B cell (primary cell): ENCODE data around the genes NXF1, SLC22A8 and RCOR2.

DNA sequence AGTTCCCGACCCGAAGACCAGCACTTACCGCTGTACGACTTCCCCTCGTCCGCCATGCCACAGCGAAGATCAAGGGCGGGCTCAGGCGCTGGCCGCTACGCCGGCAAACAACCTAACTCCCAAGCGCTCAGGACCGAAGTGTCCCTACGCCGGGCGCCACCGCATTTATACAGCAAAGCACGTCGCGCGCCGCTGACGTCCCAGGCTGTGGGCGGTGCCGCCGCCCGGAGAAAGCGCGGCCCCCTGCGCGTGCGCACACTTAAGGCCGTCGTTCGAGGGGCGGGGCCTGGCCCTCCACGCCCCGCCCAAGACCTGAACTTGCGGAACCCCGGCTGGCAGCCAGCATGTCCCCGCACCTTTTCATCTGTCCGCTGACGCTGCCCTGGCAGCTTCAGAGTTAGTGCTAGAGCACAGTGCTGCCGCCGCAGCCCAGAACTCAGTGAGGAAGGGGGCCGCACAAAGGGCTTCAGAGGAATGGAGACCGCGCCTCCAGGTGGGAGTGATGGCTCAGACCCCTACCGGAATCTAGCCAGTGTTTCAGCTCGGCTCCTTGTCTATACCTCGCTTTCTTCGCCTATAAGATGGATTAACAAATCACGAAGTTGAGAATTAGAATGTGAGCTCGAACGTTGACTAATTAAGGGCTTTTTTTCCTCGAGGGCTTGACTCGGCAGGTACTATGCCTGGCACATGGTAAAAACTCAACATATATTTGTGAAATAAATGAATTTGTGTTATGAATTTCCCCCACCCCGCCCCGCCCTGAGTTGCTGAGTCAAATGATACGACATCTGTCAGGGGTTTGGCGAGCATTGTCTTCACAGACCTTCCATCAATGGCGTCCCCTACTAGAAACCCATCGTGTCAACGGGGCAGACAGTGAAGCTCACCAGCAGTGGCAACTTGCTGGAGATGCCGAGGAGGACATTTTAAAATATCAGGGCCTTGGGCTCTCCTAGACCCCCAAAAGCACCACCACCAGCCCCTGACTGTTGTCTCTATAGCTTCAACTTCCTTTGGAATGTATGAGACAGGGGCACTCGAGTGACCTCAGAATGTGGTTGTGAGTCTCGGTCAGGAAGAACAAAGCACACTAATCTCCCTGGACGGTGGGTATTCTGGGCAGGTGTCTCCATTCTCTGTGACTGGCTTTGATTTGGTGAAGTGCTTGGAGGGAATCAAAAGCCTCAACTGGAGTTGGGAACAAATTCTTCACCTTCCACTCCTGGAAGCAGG lies at the start of gene NXF1:
TSS of gene NXF1 (minus strand) at position 140 of the 1,236 bp plus-strand sequence.
- PRO-cap: bidirectional peak, plus-strand start at position 363 of the sequence, minus-strand start at position 140 of the sequence; unidirectional peak, minus-strand start at position 988 of the sequence
- CAGE, long polyA plus RNA: no peak

DNA sequence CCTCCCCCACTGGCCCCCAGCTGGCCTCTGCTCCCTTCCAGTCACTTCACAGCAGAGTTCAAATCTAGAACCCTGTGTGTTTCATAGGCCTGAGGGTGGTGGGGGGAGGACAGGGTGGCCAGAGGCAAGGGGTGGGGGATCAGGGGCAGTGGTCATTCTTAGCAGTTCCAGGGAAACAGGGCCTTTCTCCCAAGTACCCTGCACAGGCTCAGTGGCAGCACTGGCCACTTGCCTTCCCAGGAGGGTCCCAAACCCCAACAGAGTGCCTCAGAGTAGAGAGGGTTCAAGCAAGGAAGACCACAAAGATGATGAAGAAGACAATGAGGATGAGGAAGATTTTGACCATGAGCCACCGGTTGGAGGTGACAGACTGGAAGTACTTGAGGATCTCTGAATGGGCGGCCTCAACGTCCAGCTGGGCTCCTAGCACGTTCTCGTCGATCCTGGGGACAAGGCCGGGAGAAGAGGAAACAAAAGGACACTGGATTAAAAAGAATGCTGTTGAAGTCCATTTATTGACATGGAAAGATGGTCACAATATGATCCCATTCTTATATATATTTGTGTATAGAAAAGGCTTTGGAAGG lies 2.0 kb upstream of the NXF1 start:
- PRO-cap: no peak
- CAGE, long polyA plus RNA: no peak

DNA sequence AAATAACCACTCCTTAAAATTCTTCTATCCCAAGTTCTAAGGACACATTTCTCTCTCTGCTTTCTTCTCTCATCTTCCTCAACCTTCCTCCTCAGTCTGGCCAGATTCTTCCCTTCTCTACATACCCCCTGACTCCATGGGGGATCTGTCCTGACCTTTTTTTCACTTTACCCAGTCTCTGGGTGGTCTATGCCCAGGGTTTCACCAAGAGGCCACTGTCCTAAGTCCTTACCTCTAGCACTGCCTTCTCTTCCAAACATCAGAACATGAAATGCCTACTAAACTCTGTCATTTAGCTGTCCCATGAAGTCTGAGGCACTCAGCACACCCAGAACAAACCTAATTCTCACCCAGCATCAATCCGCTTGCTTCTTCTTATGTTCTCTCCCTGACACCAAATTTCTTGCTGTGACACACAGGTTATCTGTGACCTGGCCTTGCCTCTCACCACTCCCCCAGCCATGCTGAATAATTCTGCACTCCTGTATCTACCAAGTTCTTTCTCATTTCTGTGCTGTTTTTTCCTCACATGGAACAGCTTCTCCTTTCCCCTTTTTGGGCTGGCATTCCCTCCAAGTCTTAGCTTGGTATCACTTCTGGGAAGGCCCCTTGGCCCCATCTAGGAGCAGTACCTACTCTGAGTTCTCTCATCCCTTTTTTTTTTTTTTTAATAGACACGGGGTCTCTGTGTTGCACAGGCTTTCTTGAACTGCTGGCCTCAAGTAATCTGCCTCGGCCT lies 5.9 kb upstream of the NXF1 start:
- PRO-cap: no peak
- CAGE, long polyA plus RNA: no peak

DNA sequence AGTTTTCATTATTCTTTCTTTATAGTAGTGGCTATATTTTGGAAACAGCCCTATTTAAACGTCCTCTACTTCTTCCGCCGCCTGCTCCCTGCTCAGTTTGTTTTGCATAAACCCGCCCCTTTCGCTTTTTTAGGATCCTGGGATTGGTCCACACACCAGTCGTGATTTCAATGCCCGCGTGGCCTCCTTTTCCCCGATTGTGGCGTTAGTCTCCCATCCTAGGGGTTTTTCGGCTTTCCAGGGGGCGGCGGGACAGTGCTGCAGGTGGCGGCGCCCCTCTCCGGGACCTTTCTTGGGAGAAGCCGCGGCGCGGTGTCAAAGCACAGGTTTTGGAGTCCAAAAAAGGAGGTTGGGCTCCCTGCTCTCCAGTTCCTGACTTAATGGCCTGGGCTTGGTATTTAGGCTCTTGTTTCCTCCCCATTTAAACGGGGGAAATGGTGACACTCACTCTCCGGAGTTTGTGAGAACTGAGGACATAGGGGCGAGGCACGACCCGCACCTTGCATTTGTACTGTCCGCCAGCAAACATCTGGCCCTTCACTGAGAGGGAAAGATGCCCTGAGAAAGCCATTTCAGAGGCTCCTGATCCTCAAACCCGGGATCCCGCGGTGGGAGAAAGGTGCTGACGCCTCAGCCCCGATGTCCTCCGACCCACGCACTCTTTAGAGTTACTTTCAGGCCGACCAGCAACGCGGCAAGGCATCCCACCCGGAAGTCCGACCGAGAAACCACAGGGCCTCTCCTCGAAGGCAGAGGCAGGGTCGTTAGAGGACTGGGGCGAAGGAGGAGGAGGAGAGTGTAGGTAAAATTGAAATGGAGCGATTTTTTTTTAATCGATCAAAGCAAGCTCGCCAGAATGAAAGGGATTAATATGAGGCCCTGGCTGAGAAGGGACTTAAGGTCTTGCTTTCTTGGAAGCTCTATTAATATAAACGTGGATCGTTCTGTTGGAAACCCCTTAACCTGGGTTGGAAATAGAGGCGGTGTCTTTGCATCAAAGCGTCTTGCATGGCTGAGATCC lies 2.8 kb upstream of the WDR74 start:
- PRO-cap: bidirectional peak, plus-strand start at position 153 of the sequence, minus-strand start outside the sequence; bidirectional peak, plus-strand start at position 671 of the sequence, minus-strand start at position 662 of the sequence
- CAGE, long polyA plus RNA: no peak

- PRO-cap: no peak
- CAGE, long polyA plus RNA: start-site peak on the plus strand at chr11:62852072-62852096, 10 and 15 reads in 2 replicates
These were observed 12.7 kb upstream of the WDR74 start for GRCh38 chr11:62851938-62852740.

DNA sequence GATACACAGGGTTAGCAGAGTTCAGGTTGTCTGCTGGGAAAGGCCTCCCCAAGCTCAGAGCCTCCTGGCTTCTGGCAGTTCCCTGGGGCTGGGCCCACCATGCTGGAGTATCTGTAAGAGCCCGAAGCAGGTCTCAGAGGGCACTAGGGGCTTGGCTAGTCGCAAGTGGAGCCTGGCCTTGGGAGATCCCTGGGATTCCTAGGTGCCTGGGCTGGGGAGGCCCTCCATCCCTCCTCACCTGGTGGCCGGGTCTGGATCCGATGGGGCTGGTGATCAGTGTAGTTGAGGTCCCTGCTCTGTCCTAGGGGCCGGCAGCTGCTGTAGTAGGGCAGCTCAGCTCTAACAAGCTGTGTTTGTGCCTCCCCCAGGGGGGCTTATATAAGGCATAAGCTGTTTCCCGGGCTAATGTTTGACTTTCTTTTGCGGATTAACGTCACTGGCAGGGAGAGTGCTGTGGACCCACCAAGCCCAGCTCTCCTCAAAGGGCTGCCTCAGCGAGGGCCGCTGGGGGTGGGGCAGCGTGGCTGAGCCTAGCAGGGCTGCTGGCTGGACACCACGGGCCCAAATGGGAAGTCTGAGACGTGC lies at the start of gene SLC22A8:
TSS of gene SLC22A8 (minus strand) at position 351 of the 585 bp plus-strand sequence.
- PRO-cap: no peak
- CAGE, long polyA plus RNA: no peak

GRCh38 chr11:63241101-63241564 lies 2.3 kb downstream of the SLC22A25 start:
- PRO-cap: no peak
- CAGE, long polyA plus RNA: no peak

DNA sequence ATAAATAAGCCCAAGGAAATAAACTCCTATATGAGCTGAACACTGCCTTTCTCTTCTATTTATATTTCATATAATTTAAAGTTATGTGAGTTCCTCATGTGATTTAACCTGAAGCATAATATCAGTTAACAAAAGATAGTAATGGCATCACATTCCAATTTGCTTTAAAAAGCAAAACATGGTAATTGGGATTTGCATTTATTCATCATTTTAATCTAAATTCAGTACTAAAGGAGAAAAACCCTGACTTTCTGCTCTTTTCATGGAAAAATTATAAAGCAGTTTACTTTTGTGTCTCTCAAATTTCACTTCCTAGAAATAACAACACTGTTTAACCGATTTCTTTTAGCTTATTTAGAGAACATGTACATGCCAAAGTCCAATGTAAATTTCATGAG lies 249 bp upstream of the SLC22A10 start:
- PRO-cap: no peak
- CAGE, long polyA plus RNA: no peak

DNA sequence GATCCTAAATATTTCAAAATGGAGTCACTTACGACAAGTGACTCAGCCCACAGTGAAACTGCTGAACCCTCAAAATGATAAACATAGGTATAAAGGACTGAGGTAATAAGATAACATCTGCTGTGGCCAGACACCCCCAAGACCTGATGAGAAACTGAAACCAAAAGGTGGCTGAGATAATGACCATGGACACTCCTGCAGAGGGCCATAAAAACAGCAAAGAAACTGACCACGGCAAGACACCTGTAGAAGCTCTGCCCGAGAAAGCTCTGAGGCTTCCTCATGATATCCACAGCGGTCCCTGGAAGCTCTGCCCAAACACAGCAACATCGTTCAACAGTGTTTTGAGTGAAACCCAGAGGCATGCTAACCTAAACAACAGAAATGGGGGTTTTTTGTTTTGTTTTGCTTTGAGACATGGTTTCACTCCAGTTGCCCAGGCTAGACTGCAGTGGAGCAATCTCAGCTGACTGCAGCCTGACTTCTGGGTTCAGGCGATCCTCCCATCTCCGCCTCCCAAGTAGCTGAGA lies 1.6 kb upstream of the PLAAT4 start:
- PRO-cap: no peak
- CAGE, long polyA plus RNA: no peak

- PRO-cap: no peak
- CAGE, long polyA plus RNA: no peak
These were observed 3.5 kb downstream of the PLAAT3 start for GRCh38 chr11:63610660-63611274.

DNA sequence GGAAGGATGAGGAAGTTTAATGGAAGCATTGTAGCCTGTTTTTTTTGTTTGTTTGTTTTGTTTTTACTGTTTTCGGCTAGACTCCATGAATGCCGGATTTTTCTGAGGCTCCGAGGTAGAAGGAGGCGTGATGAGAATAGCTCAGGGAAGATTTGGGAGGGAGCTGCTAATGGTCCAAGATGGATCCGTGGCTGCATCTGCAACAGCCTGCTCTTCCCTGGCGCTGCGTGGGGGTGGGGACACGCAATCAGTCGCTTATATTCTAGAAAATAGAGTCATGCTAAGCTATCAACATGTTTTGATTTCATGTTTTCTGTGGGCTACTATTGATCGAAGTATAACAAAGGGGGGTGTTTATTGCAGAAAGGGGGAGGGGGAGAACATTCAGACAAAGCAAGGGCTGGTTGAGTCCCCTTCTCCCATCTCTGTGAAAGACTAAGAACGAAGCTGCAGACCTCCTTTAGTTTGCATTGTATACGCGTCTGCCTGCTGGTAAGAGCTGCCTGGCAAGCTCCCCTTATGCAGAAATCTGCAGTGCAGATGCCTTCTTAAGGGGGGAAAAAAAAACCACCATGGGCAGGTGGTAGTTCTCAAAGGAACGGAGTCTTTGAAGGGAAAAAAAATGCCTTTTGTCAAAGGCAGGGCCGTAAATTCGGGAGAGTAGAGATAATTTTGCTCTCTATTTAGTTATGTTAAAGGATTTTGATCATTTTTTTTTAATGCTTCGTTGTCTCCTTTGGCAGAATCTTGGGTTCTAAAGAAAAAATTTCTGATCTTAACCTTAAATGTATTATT lies 1.2 kb downstream of the RTN3 start:
- PRO-cap: no peak
- CAGE, long polyA plus RNA: no peak

GRCh38 chr11:63689139-63689716 lies 7.9 kb downstream of the RTN3 start:
- PRO-cap: no peak
- CAGE, long polyA plus RNA: no peak

GRCh38 chr11:63698937-63699733 lies 17.8 kb downstream of the RTN3 start:
- PRO-cap: no peak
- CAGE, long polyA plus RNA: no peak

GRCh38 chr11:63727585-63728326 lies 40.8 kb downstream of the ZFTA start:
- PRO-cap: no peak
- CAGE, long polyA plus RNA: no peak

GRCh38 chr11:63738754-63739049 lies 29.9 kb downstream of the ZFTA start:
- PRO-cap: no peak
- CAGE, long polyA plus RNA: no peak

DNA sequence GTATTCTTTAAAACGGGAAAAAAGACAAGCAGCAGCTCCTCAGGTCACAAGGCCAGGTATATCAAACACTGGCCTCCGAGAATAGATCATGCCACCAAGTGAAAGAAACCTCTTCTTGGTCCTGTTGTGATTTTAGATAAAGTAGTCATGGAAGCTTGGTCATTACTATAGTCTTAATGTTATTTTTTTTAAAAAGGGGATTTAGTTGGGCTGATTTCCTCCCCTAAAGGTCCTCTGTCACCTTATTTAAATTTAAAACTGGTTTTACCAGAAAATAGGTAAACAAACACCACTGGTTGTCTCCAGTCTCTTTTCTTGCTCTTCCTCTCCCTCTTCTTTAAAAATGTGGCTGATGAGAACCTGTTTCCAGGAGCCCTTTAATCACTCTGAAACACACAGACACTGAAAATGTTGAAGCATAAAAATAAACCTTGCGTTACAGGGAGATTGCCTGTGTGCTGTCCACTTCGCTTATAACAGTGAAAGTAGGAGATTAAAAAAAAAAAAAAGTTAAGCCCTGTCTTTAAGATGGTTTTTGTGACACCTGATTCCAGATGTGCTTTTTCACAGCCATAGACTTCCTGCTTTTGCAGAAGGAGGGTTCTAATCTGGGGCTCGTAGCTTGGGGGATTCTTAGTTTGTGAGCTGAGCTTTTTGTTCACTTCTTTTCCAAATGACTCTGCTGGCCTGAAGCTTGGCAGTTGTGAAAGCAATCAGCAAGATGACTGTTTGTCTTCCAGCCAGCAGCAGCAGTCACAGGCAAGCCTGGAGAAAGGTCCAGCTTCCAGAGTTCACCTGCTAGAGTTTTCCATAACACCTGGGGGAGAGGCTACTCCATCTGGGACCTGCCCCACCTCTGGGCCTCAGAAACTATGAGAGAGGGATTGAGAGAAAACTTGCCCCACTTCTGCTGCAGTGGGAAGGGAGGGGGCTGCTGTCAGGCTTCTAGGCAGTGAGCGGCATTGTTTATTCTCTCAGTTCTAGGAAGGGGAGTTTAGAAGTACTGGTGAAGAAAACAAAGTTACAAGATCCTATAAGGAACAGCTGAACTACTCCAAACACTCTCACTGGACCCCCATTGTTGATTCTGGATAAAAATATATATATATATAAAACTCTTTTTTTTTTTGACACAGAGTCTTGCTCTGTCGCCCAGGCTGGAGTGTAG lies 4.0 kb downstream of the MARK2 start:
- PRO-cap: no peak
- CAGE, long polyA plus RNA: no peak

- PRO-cap: no peak
- CAGE, long polyA plus RNA: no peak
These were observed 31.6 kb downstream of the MARK2 start for GRCh38 chr11:63870359-63870965.

DNA sequence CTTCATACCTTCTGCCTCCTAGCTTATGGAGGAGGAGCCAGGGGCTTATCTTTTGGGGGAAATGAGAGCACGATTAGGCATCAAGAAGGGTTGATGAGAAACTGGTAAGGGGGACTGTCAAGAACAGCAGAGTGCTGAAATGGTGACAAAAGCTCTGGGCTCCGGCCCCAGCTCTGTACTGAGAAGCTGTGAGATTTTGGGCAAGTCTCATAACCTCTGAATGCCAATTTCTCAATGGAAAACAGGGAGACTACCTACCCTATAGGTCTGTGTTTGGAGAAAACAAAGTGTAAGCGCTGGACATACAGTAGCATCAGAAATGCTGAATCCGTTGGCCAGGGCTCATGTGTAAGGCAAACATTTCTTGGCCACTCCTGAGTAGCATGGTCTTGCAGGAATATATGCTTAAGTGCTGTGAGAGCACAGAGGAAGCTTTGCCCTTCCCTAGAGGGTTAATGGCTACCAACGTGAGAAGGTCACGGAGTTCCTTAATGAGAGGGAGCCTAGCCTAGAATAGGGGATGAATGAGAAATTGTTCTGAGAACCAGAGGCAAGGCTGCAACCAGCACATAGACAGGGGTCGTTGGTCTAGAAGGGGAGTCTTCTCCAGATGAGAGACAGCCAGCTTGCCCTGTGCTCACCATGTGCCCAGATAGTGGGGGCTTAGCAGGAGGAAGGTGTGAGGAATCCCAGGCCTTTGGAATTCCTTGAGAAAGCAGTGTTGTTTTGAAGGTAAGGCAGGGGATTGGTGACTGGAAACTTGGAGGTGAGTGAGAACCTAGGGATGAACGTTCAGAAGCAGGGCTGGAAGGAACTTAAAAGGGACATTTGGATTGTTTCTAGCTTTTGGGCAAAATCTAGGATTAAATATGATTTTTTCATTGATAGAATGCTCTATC lies 29.6 kb downstream of the RCOR2 start:
- PRO-cap: no peak
- CAGE, long polyA plus RNA: no peak

GRCh38 chr11:63916752-63917700 lies at the start of gene RCOR2:
RCOR2 (minus strand) TSS chr11:63917164.
- PRO-cap: no peak
- CAGE, long polyA plus RNA: no peak

GRCh38 chr11:63939590-63939934 lies 760 bp downstream of the NAA40 start:
- PRO-cap: unidirectional peak, minus-strand start at chr11:63939730
- CAGE, long polyA plus RNA: no peak